Trachea (tissue), 1 donor: Measurements from ENCODE around the gene RPS24.

DNA sequence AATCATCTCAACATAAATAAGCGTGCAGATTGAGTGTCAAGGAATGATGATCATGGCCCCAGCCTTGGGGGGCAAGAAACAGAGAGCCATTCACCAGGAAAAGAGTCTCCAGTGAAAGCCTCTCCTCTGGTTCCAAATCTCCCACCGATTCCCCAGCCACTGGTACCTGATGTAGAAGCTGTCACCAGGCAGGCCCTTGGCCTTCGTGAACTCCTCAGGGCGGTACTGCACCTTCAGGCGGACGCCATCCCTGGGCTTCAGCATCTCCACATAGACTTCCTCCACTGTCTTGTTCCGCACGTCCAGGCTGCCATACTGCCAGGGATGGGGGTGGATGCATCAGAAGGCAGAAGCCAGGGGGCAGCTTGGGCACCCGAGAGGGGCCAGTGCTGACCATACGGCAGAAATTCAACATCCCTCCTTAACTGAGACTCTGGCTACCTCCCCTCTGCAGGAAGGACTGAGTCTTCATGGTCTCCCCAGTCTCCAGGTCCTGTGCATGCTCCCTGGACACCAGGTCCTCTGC, 118.9 kb downstream of the DLG5 start:
- PRO-cap: no peak

DNA sequence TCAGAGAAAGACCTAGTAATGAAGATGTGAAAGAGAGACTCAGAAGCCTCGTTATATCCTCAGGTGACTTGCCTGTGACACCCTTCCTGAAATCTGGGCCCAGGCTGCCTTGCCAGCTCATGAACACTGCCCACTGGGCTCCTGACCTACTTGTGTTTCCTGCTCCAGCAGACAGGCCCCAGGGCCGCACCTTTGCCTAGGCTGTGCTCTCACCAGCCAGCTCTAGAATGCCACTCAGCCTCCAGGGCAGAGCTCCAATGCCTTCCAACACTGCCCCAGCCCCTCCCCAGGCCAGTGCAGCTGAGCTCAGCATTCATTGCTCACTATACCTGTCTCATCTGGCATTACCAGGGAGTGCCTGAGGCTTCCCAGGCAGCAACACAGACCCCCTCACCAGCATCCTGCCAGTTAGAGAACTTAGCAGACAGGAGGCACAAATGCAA, 94.3 kb downstream of the DLG5 start:
- PRO-cap: no peak

DNA sequence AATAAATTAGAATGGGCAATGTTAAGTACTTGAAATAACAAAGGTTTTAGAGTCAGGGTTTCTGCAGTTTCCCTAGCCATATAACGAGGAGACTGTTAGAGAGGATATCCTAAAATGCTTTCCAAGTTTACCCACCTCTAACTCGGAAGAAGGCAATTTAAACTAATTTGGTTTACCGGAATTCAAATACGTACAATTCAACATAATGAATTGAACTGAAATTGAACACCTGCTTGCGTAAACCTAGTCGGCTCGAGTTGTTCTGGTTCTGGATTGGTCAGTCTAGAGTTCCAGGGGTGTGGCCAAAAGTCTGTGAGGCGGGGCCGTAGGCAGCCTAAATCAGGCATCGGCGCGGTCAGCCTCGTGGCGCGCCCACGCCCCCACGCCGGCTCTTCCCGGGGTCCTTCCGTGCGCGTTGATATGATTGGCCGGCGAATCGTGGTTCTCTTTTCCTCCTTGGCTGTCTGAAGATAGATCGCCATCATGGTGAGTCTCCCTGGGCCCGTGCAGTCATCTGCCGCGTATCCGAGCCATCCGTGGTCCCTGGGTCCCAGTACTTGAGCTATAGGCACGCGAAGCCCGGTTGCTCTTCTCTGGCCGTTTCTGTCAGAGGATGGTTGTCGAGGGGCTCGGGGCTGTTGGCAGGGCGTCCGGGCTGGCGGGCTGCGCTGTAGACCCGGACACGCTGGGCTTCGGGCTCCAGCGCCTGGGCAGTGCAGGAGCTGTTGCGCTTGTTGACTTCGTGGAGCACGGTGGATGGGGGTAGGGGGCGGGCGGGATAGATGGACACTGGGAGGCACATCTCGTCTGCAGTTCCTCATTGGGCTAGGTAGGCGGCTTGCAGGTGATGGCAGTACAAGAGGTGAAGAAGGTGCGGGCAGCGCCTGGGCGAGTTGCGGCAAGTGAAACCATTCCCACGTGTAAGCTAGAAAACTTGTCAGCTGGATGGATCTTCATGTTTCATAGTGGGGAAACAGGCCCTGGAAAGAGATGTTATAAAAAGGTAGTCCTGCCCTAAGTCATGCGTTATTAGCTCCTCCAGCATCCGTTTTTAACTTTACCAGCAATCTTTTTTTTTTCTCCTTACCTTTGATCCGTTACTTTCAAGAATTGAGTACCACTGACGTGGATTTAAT, at the start of gene RPS24:
Gene RPS24 (plus strand): TSS at position 445 of the 1,136 bp plus-strand sequence.
- PRO-cap: bidirectional peak, plus-strand start at position 445 of the sequence, minus-strand start at position 259 of the sequence

DNA sequence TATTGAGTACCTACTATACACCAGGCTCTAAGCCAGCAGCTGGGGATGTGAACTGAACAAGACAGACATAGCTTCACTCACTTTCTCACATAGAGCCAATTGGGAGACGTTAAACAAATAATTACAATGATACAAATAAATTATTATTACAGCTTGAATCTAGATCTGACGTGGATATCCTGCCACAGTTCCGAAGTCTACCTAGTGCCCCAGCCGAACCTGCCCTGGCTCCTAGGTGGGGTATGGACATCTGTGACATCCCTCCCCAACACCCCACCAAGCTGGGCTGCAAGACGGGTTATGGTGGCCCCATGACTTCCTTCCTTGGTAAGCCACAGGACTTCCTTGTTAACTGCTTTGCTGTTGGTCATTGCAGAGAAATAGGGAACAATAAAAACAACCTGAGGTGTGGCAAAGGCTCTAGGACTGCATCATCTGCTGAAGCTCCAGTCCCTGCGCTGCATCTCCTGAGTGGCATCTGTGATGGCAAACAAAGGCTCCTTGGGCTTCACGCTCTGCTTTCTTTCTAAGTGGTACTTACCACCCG, 216.5 kb downstream of the RPS24 start:
- PRO-cap: no peak

DNA sequence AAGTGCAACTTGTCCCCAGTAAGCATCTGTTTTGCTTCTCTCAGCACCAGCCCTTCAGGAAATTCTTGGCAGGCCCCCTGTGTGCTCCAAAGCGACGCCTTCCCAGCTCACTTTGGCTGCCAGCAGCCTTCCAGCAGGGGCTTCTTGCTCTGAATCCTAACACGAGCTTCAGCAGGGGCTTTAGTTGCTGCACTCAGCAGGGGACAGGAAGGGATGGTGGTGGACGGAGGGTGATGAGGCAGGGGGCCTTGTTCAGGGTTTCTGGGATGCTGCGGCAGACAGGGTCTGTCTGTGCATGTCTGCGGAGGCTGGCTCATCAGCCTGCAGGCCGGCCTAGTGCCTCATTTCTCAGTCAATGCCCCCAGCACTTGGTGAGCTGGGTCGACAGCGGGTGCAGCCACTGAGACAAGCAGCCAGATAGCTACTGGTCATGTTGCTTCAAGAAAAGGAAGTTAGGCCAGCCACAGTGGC, 368.3 kb downstream of the RPS24 start:
- PRO-cap: no peak

GRCh38 chr10:78577668-78577980, 491.1 kb upstream of the ZMIZ1 start:
- PRO-cap: no peak

DNA sequence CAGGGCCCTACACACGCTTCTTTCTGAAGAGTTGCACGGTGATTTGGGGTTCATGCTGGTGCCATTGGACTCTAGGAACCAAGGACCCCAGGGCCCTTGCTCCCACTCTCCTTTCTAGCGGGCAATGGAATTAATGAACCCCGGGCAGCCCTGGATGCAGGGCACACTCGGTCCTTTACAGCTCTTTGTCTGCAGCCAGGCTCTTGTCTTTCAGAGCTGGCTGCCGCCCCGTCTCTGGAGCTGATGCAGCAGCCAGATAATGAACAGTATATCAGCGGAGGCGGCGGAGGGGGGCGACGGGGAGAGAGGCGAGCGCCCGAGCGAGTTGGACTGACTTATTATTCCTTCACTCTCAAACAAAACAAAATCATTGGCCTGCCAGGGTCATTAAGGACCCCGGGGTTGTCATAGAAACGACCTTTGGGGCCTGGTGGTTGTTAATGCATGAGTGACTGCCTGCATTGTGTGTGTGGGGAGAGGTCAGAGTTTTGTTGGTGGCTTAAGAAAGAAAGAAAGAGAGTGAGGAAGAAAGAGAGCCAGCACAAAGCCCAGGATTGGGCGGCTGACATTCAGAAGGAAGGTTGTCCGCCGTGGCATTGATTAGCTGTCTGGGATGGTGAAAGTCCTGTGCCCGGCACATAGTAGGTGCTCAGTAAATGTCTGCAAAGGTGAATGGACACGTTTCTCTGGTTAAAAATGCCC, 411.9 kb upstream of the ZMIZ1 start:
- PRO-cap: no peak

- PRO-cap: no peak
Measured at GRCh38 chr10:78727840-78728308, 340.9 kb upstream of the ZMIZ1 start.

DNA sequence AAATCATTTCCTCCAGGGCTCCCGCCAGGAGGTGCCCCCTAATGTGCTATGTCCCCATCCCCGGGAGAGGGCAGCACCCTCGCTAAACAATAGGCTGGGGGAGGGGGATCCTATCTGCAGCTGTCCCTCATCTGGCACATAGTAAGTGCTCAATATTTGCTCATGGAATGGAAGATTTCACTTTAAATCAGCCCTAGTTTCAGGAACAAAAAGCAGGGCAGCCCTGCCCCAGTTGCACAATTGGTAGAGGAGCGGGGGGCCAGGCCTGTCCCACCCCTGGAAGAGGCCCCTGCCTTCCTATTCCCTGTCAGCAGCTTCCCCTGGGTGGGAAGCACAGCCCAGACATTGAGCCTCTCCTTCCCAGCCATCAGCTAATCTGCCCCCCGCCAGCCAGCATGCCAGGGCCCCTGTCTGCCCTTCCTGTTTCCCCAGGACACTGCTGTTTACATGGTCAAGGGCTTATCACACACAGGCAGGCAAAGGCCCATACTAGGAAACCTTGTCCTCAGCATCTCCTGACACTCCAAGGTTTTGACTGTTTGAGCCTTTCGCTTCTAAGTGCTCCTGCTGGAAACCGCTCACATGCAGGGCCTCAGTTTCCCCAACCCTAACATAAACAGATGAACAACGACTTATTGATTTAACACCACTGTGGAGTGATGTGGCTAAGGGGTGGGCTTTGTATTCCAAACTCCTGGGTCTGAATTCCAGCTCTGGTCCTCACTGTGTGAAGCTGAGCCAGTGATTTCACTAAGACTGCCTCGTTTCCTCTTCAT, 130.7 kb upstream of the ZMIZ1 start:
- PRO-cap: no peak

- PRO-cap: bidirectional peak, plus-strand start at chr10:78973292, minus-strand start at chr10:78973190; bidirectional peak, plus-strand start at chr10:78973820, minus-strand start at chr10:78973624
Measured at GRCh38 chr10:78973106-78973978, 95.4 kb upstream of the ZMIZ1 start.

- PRO-cap: no peak
Measured at GRCh38 chr10:79072537-79073352, 4.0 kb downstream of the ZMIZ1 start.

DNA sequence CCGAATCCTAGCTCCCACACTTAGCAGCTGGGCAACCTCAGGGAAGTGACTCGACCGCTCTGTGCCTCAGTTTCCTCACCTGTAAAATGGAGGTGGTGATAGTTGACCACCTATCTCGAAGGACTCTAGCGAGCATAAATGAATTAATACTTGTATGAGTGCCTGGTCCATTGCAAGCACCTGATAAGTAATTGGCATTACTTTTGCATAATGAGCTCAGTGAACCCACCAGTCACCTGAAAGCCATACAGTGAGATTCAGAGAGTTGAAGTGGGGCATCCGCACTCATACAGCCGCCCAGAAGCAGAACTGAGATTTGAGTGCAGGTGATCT, 29.6 kb downstream of the ZMIZ1 start:
- PRO-cap: no peak

- PRO-cap: no peak
Measured at GRCh38 chr10:79099333-79099587, 30.5 kb downstream of the ZMIZ1 start.

GRCh38 chr10:79141519-79142745, 73.2 kb downstream of the ZMIZ1 start:
- PRO-cap: no peak

DNA sequence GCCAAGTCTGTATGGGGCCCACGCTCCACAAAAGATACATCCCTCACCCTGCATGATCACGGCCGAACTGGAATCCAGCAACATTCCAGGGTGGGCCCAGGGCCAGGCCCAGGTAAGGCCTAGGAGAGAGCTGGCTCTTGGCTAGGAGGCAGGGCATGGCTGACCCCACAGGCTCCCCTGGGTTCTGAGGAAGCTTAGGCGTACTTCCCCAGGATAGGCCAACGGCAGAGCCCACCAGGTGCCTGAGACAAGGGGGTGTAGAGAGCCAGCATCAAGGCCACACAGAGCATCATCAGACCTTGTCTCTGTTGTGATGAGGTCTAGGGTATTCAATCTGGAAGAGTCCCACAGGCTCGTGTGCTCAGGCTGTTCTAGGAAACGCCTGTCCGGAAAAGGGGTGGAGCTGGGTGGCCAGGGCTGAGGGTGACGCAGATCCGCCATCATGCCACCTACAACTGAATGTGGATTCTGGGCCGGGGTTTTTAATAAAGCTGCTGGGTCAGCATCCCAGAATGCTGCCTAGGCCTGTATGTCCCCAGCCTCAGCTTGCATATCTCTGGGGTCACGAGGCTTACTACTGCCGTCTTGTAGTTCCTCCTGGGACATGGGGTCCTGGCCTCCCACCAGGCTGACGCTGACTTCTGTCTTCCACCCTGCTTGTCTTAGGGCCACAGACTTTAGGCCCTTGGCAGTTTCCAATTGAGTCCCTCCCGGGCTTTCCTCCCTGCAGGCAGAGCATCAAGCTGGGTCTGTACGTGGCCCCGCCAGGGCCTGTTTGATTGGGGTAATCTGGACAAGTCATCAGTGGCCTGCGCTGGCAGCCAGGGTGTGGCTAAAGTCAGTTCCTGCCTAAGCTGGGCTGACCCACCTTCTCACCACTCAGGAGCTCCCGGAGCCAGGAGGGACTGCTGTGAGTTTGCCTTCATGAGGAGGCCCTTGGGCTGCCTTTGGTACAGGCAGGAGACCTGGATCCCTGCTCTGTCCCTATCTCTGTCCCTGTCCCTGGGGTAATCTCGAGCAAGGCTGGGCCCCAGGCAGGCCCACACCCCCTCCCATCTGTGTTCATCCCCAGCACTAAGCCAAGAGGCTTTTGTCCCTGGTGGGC, 79.8 kb downstream of the ZMIZ1 start:
- PRO-cap: unidirectional peak, minus-strand start at position 345 of the sequence; unidirectional peak, plus-strand start at position 882 of the sequence

GRCh38 chr10:79152396-79152813, 83.6 kb downstream of the ZMIZ1 start:
- PRO-cap: no peak

GRCh38 chr10:79159149-79159622, 90.4 kb downstream of the ZMIZ1 start:
- PRO-cap: no peak

DNA sequence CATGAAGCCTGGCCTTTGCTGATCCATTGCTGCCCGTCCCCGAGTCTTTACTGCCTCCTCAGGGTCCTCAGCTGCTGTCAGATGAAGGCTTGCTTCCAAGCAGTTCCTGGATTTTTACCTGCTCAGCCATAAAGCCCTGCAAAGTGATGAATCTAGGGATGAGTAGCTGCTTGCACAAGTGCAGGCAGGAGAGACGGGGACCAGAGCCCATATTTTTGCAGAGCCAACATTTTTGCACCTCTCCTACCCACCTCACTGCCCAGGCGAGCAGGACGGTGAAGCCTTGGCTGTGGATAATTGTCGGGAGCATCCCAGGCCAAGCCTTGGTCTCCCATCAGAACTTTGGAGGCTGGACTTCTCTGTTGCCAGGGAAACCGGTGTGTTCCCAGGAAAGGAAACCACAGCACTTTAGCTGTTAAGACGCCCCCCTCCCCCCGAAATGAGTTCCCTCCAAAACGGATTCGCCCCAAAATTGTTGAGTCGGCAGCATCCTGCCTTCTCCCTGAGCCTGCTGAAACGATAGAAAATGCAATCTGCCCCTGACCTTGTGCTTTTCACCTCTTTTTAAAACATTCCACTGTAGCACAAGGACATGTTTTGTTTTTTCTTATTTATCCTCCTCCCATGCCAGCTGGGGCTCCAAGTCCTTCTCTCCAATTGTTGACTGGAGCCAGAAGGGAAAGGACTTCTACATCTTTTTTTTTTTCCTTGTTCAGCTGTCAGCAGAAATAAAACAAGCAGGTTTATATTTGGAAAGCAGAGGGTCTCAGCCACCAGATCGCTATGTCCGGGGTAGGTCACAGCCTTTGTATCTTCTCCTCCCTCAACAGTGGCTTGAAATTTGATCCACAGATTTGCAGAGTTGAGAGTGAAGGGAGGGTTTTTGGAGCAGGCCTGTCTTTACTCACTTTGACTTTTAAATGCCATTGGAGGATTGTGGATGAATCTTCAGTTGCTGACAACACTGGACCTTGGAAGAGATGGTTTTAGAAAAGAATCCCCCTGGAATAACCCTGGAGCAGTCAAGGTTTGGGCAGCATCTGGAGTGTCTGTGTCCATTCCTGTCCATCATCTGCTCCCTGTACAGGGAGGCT, 116.4 kb downstream of the ZMIZ1 start:
- PRO-cap: no peak

- PRO-cap: no peak
Measured at GRCh38 chr10:79307086-79307938, 40.0 kb upstream of the PPIF start.

- PRO-cap: bidirectional peak, plus-strand start at chr10:79348202, minus-strand start at chr10:79348166
Measured at GRCh38 chr10:79347798-79348445, 653 bp downstream of the PPIF start.